AG04449 (cell line): ENCODE results near the genes CDCP1 and LZTFL1.

- RRBS = no CpG with 5 or more reads among the region's 1 CpG
Observed at GRCh38 chr3:43426424-43426692, 140.0 kb downstream of the SNRK start.

DNA sequence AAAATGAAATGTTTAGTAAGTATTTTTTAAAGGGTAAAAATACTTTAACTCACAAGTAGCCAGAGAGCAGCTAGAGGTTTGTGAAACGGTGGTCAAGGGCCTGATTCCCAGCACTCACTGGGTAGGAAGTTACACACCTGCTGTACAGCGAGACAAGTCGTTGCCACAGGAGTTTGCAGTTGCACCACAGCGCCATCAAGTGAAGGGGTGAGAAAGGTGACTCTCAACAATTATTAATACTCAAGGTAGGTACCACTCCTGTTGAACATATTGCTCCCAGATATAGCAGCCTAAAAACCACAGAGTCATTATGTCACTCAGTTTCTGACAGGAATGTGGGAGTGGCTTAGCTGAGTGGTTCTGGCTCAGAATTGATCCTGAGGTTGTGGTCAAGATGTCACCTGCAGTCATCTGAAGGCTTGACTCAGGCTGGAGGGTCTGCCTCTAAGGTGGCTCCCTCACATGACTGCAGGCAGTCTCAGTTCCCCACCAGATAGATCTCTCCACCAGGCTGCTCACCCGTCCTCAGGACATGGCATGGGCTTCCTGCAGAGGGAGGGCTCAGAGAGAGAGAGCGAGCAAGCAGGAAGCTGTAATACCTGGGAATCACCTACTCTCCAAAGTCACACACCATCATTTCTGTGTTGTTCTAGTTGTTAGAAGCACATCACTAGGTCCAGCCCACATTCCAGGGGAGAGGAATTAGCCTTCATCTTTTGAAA is 16.9 kb upstream of the ANO10 start:
- RRBS = no CpG with 5 or more reads among the region's 6 CpGs

DNA sequence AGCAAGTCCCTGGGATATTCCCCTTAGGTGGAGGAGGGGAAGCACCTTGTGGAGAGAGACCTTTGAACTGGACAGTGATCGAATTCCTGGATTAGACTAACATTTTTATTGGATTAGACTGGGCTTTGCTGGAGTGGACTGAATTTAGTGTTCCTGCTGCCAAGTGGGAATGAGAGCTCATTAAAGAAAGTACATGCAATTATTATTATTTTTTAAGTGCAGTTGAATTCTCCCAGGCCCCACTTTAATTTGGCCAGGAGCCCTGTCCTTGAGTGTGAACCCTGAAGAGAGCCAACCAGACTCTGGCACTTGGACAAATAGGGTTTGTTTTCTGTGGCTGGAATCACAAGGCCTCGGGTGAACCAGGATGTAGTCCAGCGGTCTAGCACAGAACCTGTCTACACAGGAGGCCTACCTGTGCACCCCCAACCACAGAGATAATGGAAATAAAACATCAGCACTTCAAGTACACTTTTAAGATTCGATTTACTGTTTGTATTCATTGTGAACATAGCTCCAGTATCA is 193.2 kb downstream of the ABHD5 start:
- RRBS = no CpG with 5 or more reads among the region's 4 CpGs

GRCh38 chr3:43998578-43999288 is 243.0 kb upstream of the TOPAZ1 start:
- RRBS = 2% methylated on average over 19 of the region's 56 CpGs

DNA sequence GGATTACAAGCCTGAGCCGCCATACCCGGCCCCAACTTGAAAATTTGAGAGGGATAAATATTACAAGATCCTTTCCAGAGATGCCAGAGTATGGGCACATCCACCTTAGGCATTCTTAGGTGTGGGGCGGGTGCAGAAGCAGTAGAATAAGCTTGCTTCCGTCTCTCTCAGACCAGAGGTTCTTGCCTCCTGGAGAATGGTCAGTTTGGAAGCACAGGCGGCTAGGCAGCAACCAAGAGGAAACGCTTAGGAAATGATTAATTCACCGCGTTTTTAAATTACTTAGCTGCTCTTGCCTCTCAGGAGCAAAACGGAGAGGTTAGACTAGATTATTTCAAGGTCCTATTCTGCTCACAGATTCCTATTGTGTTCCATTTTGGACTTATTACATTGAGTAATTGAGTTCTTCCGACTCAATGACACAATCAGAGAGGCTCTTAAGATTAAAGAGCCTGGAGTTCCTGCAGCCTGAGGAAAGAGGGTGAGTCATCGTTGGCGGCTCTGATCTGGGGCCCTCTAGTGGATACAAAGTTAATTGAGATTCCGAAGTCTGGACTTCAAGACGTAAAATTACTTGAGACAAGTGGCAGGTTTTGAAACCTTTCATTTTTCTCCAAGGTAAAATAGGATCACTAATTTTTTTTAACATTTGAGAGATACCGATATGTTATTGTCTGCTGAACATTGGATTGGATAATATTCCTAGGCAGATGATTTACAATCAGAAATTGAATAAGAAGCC is 5.9 kb upstream of the TOPAZ1 start:
- RRBS = no CpG with 5 or more reads among the region's 15 CpGs

- RRBS = no CpG with 5 or more reads among the region's 6 CpGs
Observed at GRCh38 chr3:44650665-44651281, 2.2 kb downstream of the ZNF35 start.

DNA sequence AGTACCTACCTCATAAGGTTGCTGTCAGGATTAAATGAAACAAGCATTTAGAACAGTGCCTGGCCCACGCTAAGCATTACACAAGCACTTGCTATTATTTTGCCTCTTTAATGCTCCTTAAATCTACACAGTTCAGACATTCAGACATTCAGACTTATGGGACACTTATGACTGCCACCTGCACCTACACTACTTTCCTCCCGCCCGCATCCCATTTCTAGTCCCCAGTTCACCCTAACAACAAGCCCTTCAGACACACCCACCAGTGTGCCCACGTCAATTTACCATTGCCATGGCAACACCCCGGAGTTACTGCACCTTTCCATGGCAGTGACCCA is 27.5 kb upstream of the ZNF502 start:
- RRBS = no CpG with 5 or more reads among the region's 5 CpGs

GRCh38 chr3:44975002-44975571 is 887 bp downstream of the ZDHHC3 start:
- RRBS = 1% methylated on average over 8 of the region's 22 CpGs

- RRBS = 8% methylated on average over 7 of the region's 66 CpGs
Observed at GRCh38 chr3:45035512-45036521, 9.7 kb downstream of the CLEC3B start.

GRCh38 chr3:45093339-45093990 is 52.7 kb downstream of the CDCP1 start:
- RRBS = no CpG with 5 or more reads among the region's 10 CpGs

DNA sequence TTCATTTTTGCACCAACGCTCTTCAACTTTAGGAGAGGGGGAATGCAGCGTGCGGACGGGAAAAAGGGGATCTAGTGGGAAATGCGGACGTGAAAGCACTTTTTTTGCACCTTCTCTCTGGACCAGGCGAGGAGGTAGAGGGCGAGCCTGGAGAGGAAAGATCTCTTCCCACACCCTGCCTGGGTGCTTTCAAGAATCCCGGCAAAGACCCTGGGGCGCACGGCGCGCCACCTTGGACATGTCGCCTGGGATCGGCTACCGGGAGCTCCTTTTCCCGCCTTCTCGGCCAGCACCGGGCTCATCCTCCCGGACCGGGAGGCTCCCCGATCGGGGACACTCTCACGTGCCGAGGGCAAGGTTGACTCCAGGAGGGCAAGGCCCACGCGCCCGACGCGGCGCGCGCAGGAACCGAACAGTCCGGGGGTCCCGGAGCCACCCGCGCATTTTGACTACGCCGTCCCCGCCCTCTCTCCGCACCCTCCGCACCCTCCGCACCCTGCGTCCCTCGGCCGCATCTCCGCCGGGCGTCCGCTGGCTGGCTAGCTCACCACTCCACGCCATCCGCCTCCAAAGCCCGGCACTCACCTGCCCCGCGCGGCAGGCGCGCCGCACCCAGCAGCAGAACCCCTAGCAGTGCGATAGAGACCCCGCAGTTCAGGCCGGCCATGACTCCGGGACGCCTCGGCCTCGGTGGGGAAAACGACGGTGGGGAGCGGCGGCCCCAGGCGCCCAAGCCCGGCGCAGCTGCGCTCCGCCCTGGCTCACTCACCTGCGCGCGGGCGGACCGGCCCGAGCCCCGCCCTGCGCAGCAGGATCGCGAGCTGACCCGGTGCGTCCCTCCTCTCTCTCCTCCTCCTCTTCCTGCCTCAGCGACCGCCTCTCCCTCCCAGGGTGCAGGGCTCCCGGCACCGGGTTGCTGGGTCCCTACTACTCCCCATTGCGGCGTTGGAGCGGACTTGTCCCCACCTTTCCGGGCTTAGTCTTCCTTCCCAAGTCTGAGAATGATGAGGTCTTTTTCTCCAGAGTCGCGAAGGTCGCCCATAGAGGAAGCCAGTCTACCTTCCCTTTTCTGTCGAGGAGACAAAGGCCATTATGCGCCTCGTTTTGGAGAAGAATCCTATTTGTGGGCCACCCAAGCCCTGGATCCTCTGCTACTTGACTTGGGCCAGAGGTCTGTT is at the start of gene CDCP1:
TSS of gene CDCP1 (minus strand) at position 758 of the 1,178 bp plus-strand sequence.
- RRBS = 5% methylated on average over 70 of the region's 102 CpGs

DNA sequence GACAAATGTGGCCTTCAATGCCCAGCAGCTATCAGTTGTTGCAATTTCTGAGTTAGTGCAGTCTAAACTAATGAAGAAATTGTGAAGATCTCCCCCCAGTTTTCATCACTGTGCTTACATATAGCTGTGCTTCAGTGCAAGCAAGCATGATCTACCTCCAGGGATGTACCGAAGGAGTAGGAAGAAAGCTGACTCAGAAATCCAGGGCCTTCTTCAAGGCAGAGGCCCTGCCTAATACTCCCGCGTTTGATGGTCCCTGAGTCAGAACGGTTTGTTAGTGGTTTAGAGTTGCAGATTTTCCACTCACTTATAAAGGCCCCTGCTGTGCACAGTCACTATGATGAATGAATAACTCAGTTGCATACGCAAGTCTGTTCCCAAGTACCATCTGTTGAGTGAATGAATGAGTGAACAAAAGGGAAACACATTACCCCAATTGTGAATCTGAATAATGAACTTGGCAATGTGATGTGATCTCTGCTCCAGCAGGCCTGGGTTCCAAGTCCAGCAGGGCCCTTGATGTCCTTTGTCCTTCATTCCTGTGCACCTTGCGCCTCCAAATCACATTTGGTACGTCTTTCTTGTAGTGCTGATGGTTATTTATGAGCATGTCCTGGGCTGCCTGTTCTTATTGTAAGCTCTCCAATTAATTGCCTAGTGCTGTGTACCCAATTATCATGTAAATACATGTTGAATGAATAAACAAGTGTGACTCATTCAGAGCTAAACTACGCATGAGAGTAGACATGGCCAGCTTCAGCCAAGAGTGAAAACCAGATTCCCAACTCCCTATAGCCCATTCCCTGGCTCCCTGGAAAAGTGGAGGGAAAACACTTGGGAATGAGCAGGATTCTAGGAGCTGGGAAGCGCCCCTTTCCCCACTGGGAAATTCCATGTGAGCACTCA is 85.4 kb upstream of the LIMD1 start:
- RRBS = no CpG with 5 or more reads among the region's 9 CpGs

DNA sequence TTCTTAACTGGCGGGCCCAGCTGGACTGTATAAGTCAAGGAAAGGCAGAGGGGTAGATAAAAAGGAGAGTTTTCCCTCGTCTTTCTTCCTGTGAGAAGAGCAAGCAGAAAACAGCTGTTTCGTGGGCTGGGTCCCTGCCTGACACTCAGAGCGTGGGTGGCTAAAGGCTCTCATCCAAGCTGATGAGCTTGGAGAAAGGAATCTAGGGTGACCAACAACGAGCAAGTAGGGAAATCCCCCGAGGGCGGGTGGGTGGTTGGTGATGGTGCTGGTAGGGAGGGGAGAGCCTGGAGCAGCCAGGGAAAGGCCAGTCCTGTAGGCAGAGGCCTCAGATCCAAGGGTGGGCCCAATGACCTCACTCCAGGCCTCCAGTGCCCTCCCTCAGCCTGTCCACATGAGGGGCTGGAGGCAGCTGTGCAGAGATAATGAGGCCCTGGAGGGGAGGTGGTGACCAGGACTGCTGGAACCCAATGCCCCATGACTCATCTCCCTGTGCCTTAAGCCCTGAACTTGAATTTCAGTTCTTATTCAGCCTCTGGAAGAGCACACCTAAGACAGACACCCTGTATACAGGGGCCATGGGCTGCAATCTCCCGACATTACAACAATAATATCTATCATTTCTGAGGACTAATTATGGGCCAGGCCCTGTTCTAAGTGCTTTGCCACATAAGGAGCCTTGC is 43.0 kb upstream of the LIMD1 start:
- RRBS = no CpG with 5 or more reads among the region's 8 CpGs

DNA sequence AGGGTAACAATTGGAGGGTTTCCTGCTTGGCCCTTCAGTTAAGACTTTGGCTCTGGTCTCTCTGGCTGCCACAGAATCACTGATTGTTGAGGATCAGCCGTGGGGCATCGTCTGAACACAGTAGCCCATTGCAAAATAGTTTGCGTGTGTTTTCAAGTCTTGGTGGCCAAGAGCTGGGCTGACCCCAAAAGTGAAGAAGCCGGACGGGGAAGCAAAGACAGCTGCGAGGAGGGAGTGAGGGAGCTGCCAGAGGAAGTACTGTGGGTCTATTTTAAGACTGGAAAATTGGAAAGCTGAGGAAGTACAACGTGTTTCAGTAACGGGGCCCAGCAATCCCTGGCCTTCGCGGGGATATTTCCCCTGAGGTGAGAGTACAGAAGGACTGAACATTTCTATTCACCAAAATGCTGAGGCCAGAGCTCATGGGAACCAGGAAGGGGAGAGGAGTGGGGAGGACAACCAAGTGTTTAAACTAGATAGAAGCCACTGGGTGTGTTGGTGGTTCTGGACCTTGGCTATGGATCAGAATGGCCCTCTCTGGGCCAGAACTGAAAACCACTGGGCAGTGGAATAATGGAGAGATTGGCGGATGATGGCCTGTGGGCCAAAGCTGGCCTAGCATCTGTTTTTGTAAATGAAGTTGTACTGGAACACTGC is 34.2 kb upstream of the LIMD1 start:
- RRBS = no CpG with 5 or more reads among the region's 11 CpGs

GRCh38 chr3:45617863-45618706 is 23.5 kb downstream of the LIMD1 start:
- RRBS = no CpG with 5 or more reads among the region's 11 CpGs

- RRBS = 5% methylated on average over 8 of the region's 63 CpGs
Observed at GRCh38 chr3:45841310-45842436, at the start of gene LZTFL1. TSS of gene LZTFL1 (minus strand) at chr3:45842119.

DNA sequence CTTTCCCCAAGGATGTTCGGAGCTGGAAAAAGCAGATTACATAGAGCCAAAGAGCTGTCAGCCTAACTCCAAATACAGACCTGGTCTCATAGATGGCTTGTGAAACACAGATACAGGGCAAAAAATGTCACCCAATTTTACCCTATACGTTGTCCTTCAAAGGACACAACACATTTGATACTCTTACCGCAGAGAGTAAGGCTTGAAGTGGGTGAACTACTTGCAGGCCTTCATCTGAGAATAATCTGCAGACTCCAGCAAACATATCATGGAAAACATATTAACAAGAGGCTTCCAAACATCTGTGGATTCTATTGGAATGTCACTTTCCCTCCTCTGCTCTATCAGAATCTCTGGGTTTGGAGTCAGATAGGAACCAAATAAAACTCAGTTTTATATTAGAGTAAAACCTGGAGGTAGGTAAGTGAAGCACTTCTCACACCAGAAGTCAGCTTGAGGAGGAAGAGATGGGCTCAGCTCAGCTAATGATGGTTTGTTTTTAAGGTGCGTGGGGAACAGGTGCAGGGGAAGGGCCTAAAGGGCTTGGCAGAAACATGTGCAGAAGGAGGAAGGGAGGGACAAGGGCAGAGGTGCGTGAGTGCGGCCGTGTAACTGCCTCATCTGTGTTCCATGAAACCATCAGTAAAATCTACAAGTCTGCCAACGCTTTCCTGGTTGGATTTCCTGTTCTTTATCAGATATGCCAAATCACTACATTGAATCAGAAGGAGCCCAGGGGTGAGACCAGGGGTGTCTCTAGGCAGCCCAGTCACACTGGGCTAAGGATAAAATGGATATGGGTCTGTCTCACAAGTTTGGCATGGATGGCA is 20.1 kb downstream of the FYCO1 start:
- RRBS = no CpG with 5 or more reads among the region's 8 CpGs

- RRBS = no CpG with 5 or more reads among the region's 4 CpGs
Observed at GRCh38 chr3:45988365-45988763, 7.3 kb downstream of the FYCO1 start.

- RRBS = no CpG with 5 or more reads among the region's 14 CpGs
Observed at GRCh38 chr3:46095067-46096276, 68.2 kb upstream of the XCR1 start.

DNA sequence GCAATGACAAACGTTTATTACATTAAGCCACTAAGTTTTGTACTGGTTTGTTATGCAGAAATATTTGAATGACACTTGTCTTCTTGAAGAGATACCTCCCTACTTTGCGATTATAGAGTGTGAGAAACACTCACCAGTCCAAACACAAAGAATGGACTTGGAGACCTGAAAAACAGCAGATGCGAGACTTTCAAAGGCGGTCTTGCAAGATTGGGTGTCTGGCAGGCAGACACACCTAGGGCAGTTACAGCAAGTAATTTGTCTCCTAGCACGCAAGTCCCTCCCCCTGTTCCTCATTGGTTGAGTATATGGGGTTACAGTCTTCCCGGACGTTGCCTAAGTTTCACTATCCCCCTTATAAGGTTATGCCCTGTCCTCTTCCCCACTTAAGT is 83.7 kb upstream of the XCR1 start:
- RRBS = no CpG with 5 or more reads among the region's 7 CpGs